ENCODE measurements around a stretch of chr3.

DNA sequence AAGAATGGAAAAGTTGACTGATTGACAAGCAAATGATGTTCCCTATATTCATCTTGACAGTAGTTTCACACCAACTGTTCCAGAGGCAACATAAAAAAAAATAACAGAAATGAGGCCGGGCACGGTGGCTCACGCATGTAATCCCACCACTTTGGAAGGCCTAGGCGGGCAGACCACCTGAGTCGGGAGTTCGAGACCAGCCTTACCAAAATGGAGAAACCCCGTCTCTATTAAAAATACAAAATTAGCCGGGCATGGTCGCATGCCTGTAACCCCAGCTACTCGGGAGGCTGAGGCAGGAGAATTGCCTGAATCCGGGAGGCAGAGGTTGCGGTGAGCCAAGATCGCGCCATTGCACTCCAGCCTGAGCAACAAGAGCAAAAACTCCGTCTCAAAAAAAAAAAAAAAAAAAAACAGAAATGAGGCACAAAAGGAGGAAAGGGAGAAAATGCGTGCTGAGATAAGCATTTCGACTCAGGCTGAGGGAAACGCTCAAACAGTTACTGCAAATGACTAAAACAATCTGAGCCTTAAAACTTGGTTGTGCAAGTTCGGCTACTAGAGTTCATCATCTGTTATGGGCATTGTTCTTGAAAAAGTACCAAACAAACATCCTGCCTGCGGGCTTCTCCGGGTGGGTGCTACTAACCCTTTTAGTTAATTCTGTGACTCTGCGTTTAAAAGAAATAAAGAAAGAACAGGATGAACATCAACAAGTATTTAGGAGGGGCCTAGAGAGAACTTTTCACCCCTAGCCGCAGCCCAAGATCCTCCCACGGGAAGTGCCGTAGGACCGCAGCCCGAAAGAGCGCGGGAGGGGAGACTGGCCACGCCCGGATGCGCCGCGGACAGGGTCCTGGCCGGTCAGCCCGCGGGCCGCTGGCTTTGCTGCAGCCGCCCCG, 789 bp downstream of the DENND6A start:
- RRBS = 1% methylated on average over 6 of the region's 40 CpGs

- RRBS = no CpG with 5 or more reads among the region's 11 CpGs
These were observed 605 bp upstream of the SLMAP start for GRCh38 chr3:57755426-57755981.

- RRBS = no CpG with 5 or more reads among the region's 4 CpGs
These were observed 27.0 kb downstream of the SLMAP start for GRCh38 chr3:57782889-57783705.

DNA sequence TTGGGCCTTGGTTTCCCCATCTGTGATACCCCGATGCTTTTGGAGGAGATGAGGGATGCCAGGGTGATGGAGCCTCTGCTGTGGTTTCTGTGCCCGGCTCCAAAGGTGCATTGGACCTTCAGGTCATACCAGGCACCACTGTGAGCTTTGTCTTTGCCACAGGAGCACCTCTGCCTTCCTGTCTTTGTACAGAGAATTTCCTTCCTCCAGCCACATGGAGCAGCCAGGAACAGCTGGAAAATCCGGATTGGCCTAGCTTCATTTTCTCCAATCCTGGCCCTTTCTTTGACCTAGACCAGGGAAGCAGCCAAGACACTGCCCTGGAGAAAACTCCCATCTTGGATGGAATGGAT, 51.7 kb upstream of the FLNB start:
- RRBS = no CpG with 5 or more reads among the region's 3 CpGs

GRCh38 chr3:57999406-57999853, 8.8 kb upstream of the FLNB start:
- RRBS = no CpG with 5 or more reads among the region's 7 CpGs

- RRBS = no CpG with 5 or more reads among the region's 6 CpGs
These were observed 19.6 kb downstream of the FLNB start for GRCh38 chr3:58027649-58028386.

- RRBS = no CpG with 5 or more reads among the region's 5 CpGs
These were observed 27.0 kb downstream of the FLNB start for GRCh38 chr3:58035079-58035784.

- RRBS = no CpG with 5 or more reads among the region's 8 CpGs
These were observed 31.9 kb downstream of the FLNB start for GRCh38 chr3:58040057-58040599.

- RRBS = no CpG with 5 or more reads among the region's 12 CpGs
These were observed 41.0 kb downstream of the FLNB start for GRCh38 chr3:58048915-58049922.

DNA sequence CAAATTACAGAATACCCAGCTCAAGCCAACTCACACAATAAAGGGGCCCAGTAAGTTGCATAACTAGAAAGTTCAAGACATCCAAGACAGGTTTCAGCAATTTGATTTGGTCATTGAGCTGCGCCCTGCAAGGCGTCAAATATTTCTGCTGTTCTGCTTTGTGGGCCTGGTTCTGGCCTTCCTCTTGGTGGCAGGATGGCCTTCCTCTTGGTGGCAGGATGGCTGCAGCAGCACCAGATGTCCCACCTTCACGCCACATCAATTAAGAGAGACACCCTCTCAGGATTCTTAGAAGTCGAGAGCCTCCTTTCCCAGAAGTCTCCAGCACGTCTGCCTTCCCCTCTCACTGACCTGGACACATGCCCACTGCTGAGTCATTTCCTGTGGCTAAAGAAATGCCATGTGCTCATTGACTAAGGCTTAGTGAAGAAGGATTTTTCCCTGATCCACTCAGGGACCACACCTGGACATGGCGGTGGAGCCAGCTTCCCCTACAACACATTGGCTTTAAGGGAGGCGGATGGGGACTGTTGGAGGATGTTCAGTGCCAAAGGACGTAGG, 49.1 kb downstream of the DNASE1L3 start:
- RRBS = no CpG with 5 or more reads among the region's 8 CpGs

DNA sequence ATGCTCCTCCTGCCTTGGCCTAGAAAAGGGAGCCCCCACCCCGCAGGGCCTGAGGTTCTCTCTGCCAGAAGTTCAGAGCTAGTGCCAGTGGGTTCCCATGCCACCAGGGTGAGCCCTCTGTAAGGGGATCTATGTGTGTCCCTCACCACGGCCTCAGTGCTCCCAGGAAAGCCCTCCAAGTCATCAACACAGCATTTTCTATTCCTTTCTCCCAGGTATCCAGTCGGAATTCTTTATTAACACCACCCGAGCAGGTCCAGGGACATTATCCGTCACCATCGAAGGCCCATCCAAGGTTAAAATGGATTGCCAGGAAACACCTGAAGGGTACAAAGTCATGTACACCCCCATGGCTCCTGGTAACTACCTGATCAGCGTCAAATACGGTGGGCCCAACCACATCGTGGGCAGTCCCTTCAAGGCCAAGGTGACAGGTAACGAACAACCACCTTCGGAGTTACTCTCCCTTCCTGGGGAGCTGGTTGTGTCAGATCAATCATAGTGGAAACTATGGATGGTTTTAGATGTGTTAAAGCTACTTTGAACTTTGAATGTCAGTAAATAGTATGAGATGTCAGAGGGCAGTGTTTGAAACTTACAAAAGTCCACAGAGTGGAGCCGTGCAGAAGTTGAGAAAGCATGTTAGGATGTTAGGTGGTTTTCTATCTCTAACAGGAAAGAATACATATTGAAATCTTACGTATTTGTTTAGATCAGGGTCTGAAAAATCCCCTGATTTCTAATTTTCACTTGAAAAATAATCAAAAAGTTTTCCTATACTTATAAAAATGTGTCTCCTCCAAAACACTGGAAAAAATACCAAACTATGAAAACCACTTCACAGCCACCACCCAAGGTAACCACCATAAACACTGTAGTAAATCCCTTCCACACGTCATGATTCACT, 42.3 kb downstream of the DNASE1L3 start:
- RRBS = no CpG with 5 or more reads among the region's 14 CpGs

DNA sequence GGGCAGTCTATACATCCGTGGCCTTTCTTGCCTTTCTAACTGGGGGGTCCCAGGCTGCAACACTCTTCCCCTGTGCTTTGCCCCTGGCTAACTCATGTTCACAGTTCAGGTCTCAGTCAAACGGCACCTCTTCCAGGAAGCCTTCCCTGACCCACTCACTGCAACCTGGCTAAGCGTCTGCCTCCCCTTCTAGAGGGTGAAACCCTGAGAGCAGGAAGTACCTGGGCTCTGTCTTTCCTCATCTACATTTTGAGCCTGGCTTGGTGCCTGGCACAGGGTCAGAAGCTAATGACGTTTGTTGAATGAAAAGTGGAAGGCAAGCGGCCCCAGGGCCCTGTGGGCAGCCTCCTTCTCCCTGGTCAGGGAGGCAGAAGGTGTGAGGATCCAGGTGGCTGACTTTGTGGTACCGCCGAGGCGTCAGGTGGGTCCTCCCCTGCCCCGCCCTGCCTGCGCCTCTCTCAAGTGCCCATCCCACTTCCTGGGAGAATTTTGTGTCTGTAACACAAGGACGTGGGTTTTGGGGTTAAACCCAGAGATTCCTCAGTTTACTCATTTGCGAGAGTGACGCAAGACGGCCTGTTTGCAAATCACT, 32.1 kb downstream of the DNASE1L3 start:
- RRBS = no CpG with 5 or more reads among the region's 14 CpGs

DNA sequence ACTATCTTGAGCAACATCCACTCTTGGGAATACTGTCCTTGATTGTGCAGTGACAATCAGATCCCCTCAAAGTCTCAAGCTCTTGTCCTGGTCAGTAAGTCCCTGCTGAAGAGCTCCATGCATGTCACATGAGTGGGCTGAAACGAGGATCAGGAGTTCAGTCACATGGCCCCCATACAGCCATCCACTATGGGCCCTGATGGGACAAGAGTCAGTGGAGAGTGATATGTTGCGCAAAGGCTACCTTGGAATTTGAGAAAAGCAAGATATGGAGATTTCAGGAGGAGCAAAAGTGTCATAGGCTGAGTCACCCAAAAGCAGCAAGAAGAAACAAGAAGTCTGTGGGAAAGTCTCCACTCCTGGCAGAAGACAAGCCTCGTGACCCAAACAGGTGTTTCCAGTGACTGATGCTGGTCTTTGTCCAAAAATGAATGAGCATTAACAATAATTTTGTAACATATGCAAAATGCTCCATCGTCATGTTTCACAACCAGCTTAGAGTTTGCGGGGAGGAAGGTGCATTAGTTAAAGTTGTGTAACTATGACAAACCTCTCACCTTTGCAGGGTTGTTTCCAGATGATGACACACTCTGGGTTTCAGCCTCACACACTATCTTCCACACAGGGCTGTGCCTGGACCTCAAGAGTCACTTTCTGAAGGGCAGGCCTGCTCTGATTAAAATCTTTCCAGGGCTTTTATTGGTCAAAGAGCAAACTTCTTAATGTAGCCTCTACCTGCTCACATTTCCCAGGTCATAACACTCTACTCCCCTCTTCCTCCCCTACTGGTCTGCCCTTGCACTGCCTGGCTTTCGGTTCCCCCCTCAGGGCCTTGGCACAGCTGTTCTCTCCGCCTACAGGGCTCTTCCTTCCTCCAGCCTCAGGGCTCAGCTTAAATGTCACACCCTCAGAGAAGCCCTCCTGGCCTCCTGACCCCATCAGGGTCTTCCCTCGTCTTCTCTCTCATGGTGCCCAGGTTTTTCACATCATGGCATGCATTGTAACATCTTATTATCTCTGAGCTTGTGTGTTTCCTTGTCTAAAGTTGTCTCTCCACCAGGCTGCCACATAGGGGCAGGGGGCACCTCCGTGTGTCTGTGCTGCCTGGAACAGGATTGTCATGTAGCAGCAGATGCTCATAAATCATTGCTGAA, 4.0 kb upstream of the DNASE1L3 start:
- RRBS = no CpG with 5 or more reads among the region's 9 CpGs

DNA sequence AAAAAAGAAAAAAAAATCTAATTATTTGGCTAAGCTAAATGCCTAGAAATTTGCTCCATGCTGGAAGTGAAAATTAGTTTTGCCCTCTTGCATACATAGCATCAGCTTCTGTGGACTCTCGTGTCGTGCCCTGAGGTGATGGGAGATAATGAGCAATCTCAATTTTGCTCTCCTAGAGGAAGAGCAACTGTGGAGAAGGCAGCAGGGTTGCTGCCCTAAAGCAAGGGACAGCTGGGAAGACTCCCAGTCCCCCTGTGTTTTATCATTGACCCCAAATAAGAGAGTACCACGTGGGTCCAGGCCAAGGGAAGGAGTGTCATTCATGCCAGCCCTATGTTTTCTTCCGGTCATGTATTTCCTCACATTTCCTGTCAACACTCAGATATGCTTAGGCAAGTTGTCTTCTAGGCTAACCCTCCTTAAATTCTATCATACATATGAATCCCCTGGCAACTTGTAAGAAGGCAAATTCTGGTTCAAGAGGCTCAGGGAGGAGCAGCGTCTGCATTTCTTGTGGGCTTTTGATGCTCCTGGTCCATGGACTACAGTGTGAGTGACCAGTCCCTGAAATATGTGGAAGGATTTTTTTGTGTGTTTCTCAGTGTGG, 32.1 kb upstream of the RPP14 start:
- RRBS = no CpG with 5 or more reads among the region's 5 CpGs

GRCh38 chr3:58342625-58343083, 10.0 kb downstream of the PXK start:
- RRBS = no CpG with 5 or more reads among the region's 5 CpGs

DNA sequence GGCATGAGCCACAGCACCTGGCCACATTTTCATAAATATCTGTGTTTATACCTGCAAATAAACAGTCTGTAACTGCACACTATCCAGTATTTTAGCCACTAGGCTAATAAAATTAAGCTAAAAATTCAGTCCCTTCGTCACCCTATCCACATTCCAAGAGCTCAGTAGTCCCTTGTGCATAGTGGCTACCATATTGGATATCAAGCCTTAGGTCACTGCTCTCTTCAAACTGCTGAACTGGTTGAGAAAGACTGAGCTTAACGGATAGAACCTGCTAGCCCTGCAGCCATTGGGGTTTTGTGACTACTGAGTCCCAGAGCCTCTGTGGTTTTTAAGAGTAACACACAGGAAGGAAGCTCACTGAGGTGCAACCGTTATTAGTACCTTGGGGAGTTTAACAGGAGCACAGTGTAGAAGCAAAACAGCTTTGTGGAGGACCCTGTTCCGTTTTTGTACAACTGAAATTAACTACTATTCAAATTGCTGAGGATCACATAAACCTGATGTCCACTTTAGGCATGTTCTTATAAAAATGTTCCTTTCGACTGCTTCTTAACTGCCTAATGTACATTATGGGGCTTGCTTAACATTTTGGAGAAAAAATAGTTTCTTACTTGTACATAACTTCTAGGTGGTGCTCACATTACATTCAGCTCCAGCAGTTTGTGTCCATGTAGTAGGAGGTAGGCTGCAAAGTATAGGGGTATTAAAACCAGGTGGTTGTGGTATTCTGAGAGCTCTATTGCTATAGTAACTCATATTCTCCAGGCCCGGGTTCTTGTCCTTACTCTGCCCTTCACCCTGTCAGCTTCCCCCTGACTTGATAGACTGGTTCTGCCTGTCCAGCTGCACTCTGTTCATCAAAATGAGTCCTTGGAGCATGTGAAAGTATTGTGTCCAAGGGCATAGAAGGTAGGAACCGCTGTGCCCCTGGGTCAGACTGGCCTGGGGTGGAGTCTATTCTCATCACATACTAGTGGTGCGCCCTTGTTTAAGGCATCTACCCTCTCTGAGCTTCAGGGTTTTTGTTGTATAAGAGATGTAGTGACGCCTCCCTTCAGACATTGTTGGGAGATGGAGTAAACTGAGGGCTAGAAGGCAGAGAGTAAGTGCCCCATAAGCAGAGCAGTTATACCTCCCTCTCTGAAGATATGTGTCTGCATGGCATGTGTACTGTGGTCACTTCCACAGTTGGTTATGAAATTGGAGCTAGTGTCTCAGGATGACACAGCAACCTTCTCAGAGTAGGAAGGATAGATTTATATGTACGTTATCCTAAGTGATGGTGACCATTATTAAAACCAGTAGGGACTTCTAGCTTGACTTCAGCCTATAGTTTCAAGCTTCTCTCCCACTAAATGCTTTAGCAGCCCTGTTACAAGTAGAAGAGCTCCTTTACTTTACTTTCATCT, 17.4 kb downstream of the PXK start:
- RRBS = no CpG with 5 or more reads among the region's 10 CpGs

DNA sequence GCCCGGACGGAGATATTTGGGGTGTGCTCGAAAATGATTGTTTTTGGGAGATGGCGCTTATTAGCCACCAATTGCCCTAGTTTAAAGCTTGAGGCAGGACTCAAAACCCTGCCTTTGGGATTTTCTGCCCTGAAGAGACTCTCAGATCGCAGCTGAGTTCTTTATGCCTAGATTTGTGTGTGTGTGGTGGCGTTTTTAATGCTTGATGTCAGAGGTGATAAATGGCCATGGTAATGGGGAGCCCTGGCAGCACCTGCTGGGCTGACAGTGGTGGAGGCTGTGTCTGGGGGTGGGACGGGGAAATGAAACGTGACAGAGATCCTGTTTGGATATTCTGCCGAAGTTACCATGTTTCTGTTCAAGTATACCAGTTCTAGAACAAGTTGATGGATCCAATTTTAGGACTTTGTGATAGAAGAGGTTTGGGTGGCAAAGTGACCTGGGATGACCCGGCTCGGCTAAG, 674 bp downstream of the KCTD6 start:
- RRBS = 3% methylated on average over 1 of the region's 11 CpGs

- RRBS = no CpG with 5 or more reads among the region's 3 CpGs
These were observed 991 bp downstream of the ACOX2 start for GRCh38 chr3:58535834-58536563.

- RRBS = no CpG with 5 or more reads among the region's 12 CpGs
These were observed 16.3 kb downstream of the FAM107A start for GRCh38 chr3:58560820-58561316.

- RRBS = no CpG with 5 or more reads among the region's 15 CpGs
These were observed 12.6 kb downstream of the FAM107A start for GRCh38 chr3:58564025-58565464.